Prostate gland (tissue), 2 donors: ENCODE measurements around a stretch of chr15.

DNA sequence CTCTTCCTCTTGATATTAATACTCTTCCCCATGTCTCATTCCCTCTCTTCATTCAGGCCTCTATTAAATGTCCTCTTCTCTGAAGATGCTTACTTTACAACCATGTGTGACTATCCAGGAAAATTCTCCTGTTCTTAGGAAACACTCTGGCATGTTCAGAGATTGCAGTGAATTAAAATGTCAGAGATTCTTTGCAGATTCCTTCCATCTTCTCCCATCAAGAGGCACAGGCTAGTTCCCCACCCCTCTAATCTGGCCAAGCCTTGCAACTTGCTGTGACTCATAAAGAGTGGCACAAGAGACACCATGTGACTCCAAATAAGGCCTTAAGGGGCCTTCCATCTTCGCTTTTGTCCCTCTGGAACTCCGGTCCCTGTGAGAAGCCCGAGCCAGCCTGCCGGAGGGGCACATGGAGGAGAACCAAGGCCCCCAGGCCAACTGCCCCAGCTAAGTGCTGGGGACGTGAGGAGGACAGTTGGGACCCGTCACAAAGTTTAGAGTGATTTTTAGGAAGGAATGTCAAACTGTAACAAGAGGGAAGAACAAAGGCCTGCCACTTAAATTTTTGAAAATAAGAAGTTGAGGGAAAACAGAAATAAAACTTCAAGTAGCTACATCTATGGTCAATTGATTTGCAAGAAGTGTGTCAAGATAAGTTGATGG, 128.3 kb downstream of the CHSY1 start:
- PRO-cap: no peak
- RAMPAGE, long total RNA, 2 experiments: no peak in any of the 2 experiments

DNA sequence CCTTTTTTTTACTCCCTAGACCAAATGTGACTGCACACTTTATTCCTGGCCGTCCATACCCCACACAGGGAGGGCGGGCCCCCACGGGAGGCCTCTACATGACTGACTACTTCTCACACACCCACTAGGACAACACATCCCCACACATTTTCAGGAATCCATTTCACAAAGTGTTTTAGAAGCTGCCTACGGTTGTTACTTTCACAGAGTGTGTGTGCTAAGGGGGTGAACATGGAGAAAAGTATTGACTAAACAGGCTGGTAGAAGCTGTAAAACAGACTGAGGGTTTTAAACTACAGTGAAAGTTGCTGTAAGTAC, 67.9 kb downstream of the CHSY1 start:
- PRO-cap: no peak
- RAMPAGE, long total RNA, 2 experiments: no peak in any of the 2 experiments

DNA sequence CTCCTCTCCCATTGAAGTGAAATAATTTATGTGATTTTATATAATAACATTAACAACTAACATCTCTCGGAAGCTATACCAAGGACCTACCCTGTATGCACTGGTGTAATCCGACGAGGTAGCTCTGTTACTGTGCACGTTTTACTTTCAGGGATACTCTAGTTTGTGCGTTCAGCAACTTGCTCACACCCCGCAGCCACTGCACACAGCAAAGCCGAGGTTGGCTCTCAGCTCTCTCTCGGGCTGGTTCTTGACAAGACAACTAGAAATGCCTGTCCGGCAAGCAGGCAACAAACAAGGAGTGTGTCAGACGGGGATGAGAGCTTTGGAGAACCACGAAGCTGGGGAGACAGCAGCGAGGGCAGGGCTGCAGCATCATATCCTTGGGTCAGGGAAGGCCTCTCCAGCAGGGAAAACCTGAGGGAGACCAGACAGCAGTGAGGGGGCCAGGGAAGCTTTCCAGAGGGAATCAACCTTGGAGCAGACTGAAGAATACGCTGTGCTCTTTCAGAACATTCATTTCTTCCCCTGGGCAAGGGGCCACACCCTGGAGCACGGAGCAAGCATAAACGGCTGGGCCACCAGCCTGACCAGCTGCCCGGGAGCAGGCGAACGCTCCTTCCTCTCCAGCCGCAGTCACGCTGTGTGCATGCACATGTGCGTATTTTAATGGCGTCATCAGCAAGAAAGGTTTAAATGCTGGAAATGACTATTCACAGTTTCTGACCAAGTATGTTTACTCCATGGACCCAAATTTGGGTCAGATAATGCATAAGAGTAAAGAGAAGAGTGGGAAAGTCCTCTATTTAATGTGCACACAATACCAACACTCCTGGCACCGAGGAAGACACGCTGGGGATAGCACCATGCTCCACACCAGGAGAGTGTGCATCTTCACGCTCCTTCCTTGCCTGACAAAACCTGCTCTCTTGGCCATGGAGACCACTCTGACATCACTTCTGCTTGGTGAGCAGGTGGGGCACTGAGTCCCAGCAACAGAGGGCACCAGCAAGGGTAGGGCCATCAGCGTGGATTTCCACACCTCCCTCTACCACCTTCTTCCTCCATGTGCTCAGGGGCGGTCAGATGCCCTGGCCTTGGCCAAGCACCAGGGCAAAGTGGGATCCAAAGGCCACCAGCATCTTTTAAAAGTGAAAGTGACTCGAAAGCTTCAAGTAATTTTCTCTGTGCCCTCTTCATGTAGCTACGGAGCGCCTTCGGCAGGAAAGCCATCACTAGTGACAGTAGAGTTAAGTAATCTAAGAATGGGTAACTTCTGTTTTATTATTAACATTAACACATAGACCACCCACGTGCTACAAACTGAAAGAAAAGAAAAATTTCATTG, 58.4 kb downstream of the CHSY1 start:
- PRO-cap: unidirectional peak, minus-strand start at position 640 of the sequence
- RAMPAGE, long total RNA, 2 experiments: no peak in any of the 2 experiments

DNA sequence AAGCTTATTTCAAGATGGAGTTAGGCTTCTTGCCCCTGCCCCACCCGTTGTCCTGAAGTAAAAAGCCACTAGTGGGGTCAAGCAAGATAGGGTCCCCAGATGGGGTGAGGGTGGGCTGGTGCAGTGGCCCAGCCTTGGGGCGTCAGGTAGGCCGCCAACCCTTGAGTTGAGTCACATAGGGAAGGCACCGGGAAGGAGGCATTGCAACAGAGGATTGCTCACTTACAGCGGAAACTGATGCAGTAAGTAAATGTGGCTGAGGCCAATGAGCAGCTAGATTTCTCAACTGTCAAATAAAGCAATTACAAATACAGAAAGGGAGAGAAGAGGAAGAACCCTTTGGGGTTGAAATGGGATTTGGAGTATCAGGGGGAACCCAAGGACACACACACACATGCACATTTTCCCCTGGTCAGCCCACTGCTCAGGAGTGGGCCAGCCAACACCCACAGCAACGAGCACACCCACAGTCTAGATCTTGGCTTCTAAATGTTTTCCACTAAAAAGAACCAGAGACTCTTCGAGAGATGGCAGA, 44.0 kb downstream of the CHSY1 start:
- PRO-cap: no peak
- RAMPAGE, long total RNA, 2 experiments: no peak in any of the 2 experiments

- PRO-cap: no peak
- RAMPAGE, long total RNA, 2 experiments: no peak in any of the 2 experiments
Observed at GRCh38 chr15:101313886-101314097, 18.7 kb upstream of the SNRPA1 start.

DNA sequence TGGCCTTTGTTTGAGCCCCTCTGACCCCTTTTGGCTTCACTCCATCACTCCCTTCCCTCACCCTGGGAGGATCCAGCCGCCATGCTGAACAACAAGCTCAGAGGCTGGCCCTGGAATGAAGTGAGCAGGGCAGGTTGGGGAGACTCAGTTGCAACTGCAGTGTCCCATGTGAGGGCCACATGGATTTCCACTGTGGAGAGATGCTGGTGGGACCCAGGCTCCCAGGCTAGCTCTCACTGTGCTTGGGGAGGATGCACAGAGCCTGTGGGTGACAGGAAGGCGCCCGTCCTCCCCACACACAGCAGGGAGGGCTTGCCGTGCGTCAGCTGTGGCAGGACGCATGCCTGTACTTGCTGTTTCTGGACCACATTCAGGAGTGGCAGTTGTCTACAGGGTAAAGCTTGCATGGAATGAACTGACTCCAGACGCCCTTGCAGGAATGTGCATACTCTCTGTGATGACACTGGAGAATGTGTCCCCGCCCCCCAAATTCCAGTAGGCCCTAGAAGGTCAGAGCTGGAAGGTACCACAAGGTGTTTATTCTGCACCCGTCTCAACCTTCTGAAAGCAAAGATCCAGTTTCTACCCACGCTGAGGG, 63.8 kb upstream of the SNRPA1 start:
- PRO-cap: no peak
- RAMPAGE, long total RNA, 2 experiments: no peak in any of the 2 experiments

DNA sequence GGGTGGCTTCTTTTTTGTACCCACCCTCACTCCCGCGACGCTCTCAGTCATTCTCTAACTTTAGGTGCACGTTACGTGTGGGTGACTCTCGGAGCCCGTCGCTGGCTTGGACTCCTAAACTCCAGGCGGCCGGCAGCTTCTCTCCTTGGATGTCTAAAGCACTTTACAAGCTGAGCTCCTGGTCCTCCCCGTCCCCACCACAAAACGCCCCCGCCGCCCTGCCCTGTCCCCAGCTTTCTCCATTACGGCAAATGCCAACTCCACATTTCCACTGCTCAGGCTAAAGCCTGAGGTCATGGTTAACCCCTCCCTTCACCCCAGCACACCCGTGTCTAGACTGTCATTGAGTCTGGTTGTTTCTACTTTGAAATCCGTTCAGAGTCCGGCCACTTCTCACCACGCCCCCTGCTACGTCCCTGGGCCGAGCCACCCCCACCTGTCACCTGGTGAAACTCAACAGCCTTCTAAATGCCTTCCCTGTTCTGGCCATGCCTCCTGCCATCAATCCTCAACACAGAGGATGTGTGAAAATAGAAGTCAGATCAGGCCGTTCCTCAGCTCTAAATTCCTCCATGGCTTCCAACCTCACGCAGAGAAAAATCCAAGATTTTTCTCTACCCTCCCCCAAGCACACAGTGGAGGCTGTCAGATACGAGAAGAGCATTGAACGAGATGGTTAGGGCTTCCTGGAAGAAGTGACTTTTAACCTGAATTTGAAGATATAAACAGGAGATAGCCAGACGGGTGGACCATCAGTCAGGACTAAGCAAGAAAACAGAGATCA, 8.1 kb upstream of the PCSK6 start:
- PRO-cap: no peak
- RAMPAGE, long total RNA, 2 experiments: no peak in any of the 2 experiments

DNA sequence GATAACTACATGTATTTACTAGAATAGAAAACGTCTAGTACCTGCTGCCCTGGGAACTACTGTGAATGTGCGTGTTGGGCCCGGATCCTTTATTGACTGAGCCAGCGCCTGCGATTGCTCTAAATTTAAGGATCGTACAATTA, 655 bp downstream of the TM2D3 start:
- PRO-cap: bidirectional peak, plus-strand start outside the sequence, minus-strand start at position 98 of the sequence
- RAMPAGE, long total RNA, 2 experiments: no peak in any of the 2 experiments

GRCh38 chr15:101661988-101662653, 9.9 kb upstream of the TM2D3 start:
- PRO-cap: no peak
- RAMPAGE, long total RNA, 2 experiments: no peak in any of the 2 experiments

DNA sequence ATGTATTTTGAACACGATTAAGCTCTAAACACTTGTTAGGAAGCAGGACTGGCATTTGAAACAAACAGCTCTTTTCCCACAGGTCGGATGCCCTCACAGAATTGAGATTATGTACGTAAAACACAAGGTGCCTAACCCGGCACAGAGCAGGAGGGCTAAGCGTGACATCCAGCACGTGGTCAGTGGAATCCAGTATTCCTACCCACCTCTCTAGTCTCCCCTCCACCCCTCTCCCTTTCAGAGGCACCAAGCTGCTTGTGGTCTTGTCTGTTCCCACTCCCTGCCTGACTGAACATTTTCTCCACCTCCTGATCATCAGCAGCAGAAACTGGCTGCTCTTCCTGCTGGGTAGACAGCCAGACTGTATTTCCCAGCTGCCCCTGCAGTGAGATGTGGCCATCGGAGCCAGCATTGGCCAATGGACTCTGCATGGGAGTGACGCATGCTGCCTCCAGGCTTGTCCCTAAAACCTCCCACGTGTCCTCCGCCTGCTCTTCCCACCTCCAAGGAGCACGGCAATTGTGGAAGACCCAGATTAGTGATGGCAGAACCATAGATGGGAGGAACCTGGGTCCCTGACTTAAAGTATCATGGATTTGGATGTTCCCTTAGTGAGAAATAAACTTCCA, 143.8 kb downstream of the OR4F15 start:
- PRO-cap: no peak
- RAMPAGE, long total RNA, 2 experiments: no peak in any of the 2 experiments